Rectum (tissue), 1 donor: ENCODE results near the gene GRAMD4.

GRCh38 chr22:46577691-46578068, 40.3 kb upstream of the CELSR1 start:
- PRO-cap = no peak

- PRO-cap = bidirectional peak, plus-strand start at chr22:46588569, minus-strand start at chr22:46588437
These were observed 31.6 kb upstream of the GRAMD4 start for GRCh38 chr22:46588242-46589238.

GRCh38 chr22:46619833-46620647, at the start of gene GRAMD4:
TSS of gene GRAMD4 (plus strand) at chr22:46620386.
- PRO-cap = no peak

DNA sequence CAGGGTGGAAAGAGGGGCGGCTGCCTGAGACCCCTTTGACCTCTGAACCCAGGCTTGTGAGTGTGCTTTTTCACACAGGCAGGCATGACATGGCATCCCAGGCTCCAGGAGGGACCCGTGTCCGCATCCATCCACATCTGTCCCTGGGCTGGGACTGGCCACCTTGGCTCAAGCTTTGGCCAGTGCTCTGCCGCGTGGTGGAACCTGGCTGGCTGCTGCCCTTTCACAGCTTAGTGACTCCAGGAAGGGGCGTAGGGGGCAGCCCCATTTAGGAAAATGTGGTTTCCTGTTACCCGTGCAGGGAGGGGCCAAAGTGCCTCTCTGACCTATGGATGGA, 33.2 kb downstream of the GRAMD4 start:
- PRO-cap = no peak

DNA sequence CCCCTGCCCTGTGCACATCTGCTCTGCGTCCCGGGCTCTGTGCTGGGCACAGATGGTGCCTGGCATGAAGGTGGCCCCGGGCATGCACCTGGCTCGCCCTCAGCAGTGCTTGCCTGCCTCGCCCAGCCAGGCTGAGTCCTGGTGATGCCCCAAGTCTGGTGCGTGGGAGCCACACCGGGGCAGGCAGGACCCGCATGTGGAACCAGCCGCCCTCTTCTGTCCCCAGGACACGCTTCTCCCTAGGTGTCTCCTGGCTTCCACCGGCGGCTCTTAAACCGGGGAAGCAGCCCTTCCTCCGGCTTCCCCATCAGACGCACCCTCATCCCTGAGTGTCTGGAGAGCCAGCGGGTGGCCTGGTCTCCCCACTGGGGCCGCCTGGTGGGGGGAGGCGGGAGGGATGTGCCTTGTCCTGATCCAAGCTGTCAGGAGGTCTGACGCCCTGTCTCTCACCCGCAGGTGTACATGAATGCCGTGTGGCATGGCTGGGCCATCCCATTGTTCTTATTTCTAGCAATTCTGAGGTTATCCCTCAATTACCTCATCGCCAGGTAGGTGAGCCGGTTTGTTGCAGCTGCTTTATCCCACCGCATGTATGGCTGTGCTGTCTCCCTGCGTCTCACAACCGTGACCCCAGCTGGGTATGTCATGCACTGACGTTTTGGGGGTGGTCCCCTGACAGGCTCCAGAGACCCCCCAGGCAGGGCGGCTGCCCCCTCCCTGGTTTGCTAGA, 45.1 kb downstream of the GRAMD4 start:
- PRO-cap = no peak

DNA sequence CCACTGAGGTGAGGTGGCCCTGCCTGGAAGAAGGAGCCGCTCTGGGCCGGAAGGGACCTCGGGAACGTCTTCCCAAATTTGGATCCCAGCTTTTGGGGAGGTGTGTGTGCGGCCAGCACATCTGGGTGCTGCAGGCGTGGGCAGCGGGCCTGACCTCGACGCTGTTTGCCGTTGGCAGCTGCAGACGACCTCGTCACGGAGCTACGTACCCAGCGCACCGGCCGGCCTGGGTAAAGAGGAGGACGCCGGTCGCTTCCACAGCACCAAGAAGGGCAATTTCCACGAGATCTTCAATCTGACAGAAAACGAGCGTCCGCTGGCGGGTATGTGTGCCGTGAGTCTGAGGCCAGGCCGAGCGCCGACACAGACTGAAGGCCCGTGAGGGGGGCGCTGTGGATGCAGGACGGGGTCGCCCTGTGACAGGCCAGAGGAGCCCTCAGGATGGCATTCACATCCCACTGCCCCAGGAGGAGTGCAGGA, 53.3 kb downstream of the GRAMD4 start:
- PRO-cap = no peak

DNA sequence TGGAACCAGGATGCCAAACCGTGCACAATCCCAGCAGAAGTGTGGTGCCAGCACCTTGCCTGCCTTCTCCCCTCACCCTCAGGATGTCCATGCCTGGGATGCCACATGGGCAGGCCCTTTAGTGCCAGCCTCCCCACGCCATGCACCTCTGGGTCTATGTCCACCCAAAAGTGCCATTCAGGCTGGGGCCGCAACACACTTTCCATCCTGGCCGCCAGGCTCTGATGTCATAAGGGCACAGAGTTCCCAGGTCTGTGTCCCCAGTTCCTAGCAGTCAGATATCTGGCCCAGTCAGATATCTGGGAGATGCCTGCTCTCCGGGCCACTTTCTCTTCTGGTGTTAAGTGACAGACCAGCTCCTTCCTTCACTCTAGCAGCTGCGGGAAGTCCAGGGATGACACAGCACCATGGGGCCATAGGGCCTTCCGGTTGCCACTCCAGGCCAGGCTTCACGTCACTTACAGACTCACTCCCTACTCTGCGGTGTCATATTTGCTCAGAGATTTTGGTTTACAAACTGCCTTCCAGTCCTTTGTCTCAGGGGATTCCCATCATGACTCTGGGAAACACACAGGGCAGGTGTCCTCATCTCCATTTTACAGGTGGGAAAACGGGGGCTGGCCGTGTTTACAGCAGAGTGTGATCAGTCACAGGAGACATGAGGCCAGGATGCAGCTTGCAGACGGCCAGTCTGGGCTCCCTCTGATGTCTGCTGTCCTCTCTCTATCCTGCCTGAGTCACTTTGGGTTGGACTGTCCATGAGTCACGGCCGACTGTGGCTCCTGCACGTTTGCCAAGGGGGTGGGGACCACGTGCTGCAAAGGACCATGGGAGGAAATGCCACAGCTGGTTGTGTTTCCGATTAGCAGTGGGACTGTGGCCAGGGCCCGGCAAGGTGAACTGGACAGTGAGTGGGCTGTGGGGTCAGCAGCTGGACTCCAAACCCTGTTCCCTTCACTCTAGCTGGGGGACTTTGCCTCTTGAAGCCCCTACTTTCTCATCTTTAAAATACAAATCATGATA, 8.3 kb upstream of the TBC1D22A start:
- PRO-cap = bidirectional peak, plus-strand start at position 868 of the sequence, minus-strand start at position 336 of the sequence

DNA sequence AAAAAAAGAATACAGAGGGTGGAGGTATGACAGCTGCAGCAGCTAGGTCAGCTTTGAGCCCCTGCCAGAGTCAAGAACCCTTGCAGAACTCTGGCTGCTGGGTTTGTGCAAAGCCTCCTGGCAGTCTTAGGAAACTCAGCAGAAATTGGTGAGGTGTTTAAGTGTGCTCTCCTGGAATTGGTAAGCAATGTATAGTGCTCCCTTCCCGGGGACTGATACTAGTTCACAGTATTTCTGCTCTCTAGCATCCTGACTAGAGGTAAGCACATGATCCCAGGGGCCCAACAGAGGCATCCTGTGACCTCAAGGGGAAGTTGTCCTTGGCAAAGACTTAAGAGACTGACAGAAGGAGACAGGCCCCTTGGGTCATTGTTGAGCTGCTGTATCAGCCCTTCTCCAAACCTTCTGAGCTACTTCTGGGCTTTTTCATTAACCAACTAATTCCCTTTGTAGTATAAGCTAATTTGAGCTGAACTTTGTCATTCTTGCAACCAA, 4.4 kb upstream of the TBC1D22A start:
- PRO-cap = no peak

- PRO-cap = no peak
These were observed 39.6 kb downstream of the TBC1D22A start for GRCh38 chr22:46801749-46802662.

GRCh38 chr22:46842410-46843226, 80.2 kb downstream of the TBC1D22A start:
- PRO-cap = no peak

- PRO-cap = no peak
These were observed 270.1 kb downstream of the TBC1D22A start for GRCh38 chr22:47032368-47033036.

DNA sequence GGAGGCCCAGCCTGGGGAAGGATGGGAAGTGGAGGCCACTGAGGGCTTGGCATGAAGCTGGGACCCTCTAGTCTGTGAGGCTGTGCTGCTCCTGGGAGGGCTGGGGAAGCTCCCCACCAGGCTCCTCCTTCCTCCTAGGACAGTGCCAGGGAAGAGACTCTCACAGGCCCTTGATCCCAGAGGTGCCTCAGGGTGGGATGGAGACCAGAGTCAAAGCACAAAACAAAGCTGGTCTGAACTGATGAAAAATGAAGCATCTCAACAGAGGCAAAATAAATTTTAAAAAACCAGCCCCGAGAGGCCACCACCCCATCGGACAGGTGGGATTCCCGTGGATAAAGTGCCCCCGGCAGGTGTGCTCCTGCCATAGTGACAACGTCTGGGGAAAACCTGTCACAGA, 385.4 kb downstream of the TBC1D22A start:
- PRO-cap = unidirectional peak, minus-strand start at position 125 of the sequence

- PRO-cap = no peak
These were observed 571.2 kb downstream of the TBC1D22A start for GRCh38 chr22:47333656-47334130.

DNA sequence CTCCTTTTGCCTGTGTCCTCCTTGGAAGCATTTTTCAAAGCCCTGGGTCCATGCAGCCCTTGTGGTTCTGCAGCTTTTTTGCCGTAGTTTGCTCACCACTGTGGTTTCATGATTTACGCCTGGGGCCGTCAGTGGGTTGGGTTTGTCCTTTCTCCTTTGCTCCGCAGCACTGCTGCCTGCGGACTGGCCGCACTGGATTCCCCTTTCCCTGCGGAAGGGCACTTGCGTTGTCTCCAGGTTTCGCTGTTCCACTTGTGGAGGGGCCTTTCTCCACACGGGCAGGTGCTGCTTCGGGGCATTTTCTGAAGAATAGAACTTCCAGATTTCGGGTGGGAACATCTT, 77.4 kb downstream of the TAFA5 start:
- PRO-cap = no peak

GRCh38 chr22:48575754-48576416, 86.5 kb downstream of the TAFA5 start:
- PRO-cap = bidirectional peak, plus-strand start at chr22:48576340, minus-strand start at chr22:48576230

DNA sequence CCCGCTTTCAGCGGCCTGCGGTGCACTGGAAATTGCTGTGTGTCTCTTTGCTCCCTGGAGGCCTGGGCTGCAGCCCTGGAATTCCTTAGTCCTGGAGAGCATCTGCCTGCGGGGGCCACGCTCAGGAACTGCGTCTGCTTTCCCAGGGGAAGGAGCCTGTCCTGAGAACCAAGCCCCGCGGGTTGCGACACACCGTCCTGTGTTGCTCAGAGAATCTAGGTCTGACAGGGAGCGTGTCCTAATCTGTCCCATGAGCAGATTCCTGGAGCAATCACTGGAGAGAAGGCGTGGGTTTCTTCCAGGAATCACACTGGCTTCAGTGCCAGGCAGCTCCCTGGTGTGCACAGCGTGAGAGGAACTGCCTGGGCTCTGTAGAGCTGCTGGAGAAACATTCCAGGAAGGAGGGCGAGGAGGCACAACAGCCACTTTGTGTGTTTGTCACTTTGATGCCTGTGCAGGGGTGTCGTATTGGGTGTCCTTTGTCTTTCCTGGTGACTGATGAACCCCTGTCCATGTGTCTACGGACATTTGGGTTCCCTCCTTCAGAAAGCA, 630.3 kb downstream of the TAFA5 start:
- PRO-cap = no peak

DNA sequence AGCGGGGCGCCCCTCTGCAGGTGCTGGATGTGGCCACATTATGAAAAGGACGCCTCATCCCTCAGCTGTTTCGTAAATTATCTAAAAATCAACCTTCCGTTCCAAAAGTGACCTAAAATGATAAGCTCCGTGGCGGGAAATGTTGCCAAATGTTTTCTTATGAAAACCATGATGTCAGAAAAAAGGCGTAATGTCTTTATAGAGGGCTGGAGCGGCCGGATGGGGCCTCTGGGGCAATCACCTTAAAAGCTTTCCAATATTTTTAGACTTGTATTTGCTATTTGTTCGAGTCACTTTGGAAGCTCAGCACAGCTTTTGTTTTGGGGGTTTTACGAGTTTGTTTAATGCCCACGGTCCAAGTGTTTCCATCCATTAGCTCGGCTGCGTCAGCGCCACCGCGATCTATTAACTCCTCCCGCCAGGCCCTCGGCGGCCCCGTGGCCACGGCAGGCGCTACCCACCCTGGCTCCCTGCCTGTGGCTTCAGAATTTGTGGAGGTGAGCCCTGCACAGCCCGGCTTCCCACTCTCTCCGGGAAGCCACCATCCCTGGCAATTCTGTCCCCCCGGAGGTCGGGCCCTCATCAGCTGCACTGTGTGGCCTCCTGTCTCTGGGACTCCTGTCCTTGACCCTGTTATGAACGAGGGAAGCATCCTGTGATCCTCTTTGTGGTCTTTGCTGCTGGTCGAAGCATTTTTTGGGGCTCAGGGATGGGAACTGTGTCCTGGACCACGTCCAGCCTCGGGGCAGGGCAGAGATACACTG, 648.6 kb downstream of the BRD1 start:
- PRO-cap = no peak

DNA sequence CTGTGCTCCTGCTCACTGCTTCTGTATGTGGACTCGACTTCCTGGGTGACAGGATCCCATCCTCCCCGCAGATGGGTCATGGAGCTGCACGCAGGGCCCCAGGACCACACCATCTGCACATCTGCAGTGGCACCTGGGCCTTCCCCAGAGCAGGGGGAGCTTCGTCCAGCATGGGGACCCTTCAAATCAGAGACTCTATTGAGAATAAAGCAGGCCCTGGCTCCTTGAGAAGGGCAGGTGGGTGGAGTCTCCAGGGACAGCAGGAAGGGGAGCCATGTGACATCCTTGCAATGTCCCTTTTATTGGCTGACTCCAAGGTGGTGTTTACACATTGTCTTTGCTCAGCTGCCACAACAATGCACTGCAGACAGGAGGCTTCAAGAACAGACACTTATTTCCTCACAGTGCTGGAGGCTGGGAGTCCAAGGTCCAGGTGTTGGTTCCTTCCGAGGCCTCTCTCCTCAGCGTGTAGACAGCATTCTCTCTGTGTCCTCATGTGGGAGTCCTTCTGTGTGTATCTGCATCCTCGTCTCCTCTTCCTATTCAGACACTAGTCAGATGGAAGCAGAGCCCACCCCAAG, 591.8 kb downstream of the BRD1 start:
- PRO-cap = unidirectional peak, plus-strand start at position 361 of the sequence

GRCh38 chr22:49610457-49611360, 217.0 kb downstream of the BRD1 start:
- PRO-cap = no peak

DNA sequence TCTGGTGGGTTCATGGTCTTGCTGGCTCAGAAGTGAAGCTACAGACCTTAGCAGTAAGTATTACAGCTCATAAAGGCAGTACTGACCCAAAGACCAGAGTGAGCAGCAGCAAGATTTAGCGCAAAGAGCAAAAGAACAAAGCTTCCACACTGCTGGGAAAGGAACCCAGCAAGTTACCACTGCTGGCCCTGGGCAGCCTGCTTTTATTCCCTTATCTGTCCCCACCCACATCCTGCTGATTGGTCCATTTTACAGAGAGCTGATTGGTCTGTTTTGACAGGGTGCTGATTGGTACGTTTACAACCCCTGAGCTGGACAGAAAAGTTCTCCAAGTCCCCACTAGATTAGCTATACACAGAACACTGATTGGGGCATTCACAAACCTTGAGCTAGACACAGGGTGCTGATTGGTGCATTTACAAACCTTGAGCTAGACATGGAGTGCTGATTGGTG, 158.4 kb downstream of the BRD1 start:
- PRO-cap = no peak